Colonic mucosa (tissue), 1 donor: ENCODE measurements around a stretch of chr9.

DNA sequence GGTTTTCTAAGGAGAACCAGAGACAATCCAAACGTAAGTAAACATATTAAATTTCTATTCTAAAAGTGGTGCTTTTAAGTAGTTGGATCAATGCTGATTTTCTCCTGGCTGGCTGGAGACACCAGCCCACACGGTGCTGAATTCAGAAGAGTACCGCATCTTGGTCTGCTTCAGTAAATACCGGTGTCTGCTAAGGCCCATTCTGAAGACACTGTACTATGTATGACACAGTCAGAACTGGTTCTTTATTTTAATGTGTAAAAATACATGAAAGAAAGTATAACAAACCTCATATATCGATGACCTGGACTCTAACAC lies 32.9 kb downstream of the RAPGEF1 start:
- PRO-cap = no peak

DNA sequence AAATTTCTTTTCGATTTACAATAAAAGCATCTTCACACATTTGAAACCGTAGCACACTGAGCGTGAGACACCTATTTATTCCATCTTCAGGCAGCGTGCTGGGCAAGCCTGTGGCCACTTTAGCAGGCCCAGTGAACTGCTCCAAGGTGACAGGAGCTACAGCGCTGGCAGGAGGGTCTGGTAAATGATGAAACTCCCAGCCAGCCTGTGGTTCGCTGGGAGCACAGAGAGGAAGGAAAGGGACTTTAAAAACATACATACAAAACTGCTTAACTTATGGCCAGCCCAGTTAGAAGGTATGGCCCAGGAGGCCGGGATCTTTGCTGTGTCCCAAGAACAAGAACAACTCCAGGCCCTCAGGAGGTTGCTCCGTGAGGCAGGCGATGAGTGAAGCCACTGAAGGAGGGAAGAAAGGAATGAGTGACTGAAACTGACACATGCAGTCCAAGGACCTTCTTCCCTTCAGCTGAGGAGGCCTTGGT lies 5.0 kb downstream of the RAPGEF1 start:
- PRO-cap = no peak

DNA sequence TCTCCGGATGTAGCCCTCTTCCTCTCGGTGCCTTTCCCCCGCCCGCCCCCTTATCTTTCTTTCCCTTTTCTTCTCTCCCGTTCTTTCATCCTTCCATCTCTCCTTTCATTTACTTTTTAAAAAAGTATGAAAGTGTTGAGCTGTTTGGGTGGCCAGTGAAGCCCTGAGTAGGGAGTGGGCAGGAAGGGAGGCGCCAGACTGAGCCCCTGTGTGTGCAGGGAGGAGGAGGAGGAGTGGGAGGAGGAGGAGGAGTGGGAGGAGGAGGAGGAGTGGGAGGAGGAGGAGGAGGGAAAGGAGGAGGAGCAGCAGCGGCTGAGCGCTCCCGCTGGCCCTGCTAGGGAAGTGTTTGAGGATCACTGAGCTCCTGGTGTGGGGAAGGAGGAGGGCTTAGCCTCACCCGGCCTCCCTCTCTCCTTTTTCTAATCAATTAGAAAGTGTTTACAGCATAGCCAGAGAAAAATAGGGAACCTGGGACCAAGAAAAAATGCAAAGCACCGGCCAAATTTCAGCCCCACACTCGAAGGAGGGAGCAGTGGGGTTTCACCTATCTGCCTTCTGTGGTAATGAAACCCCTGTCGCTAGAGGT lies 23.8 kb downstream of the NTNG2 start:
- PRO-cap = no peak

DNA sequence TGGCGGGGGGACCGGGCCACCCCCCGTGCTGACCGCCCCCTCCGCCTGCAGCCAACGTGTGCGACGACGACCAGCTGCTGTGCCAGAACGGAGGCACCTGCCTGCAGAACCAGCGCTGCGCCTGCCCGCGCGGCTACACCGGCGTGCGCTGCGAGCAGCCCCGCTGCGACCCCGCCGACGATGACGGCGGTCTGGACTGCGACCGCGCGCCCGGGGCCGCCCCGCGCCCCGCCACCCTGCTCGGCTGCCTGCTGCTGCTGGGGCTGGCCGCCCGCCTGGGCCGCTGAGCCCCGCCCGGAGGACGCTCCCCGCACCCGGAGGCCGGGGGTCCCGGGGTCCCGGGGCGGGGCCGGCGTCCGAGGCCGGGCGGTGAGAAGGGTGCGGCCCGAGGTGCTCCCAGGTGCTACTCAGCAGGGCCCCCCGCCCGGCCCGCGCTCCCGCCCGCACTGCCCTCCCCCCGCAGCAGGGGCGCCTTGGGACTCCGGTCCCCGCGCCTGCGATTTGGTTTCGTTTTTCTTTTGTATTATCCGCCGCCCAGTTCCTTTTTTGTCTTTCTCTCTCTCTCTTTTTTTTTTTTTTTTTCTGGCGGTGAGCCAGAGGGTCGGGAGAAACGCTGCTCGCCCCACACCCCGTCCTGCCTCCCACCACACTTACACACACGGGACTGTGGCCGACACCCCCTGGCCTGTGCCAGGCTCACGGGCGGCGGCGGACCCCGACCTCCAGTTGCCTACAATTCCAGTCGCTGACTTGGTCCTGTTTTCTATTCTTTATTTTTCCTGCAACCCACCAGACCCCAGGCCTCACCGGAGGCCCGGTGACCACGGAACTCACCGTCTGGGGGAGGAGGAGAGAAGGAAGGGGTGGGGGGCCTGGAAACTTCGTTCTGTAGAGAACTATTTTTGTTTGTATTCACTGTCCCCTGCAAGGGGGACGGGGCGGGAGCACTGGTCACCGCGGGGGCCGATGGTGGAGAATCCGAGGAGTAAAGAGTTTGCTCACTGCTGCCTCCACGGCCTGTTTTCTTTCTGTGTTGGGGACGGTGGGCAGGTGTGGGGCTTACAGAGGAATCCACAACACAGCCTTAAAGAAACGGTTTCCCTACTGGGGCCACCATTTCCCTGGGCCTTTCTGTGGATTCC lies 80.3 kb downstream of the NTNG2 start:
- PRO-cap = no peak

- PRO-cap = no peak
Observed at GRCh38 chr9:132315198-132316301, 39.2 kb downstream of the SETX start.

- PRO-cap = no peak
Observed at GRCh38 chr9:132318060-132318889, 36.5 kb downstream of the SETX start.

DNA sequence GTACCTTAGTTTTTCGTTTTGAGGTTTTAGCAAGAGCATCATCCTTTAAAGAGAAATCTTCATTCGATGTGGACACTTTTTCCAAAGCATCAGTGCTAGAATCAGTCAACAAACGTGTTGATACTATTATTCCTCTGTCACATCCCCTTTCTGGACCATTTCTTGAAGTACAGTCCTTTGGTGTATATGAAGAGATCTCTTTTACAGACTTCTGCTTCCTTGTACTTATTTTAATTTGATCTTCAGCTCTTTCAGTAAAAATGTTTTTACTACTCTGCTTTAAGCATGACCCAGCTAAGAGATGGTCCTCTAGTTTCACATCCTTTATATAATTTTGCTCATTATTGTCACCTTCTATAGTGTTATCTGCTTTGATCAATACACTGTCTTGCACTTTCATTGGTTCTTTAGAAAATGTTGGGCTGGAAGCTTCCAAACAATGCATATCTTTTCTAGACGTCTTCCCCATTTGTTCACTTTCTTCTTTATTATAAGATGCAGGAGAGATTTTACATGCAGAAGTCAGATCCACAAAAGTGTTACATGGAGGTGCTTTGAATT lies 25.5 kb downstream of the SETX start:
- PRO-cap = no peak

DNA sequence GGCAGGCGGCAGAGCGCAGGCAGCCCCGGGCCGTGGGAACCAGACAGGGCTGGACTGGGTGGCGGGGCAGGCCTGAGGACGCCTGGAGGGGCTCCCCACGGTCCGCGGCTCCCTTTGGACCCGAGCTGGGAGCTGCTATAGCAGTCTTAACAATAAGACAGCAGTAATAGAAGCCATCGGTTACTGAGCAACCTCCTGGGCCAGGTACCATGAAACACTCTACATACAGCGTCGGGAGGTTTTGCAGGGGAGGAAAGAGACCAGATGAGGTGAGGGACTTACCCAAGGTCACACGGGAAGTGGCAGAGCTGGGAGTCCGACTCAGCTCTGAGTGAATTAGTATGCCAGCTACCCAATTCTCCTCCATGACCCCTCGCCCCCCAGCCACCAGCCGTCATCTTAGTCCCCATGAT lies 77.0 kb downstream of the CFAP77 start:
- PRO-cap = no peak

GRCh38 chr9:132590418-132591111 lies 8.2 kb downstream of the BARHL1 start:
- PRO-cap = no peak

GRCh38 chr9:132809195-132809986 lies 68.7 kb downstream of the AK8 start:
- PRO-cap = unidirectional peak, plus-strand start at chr9:132809538

DNA sequence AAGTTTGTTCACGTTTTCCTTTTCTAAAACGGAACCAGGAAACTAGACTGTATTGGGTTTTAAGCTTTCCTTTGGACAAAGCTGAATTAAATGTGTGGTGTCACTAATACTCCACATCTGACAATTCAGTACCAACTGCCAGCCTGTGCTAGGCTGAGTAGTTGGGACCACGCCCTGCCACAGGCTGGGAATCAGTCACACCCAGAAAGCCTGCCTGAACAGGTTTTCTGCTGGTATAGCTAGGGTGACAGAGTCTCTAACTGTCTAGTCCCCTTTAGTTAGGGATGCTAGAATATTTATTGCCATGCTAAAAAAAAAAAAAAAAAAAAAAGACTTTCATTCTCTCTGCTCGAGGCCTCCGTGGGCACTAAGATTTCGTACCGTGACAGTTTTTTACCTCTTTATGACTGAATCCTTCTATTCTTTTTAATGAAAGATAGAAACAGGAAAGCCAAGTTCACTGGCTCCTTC lies 15.7 kb downstream of the SPACA9 start:
- PRO-cap = unidirectional peak, minus-strand start at position 122 of the sequence

DNA sequence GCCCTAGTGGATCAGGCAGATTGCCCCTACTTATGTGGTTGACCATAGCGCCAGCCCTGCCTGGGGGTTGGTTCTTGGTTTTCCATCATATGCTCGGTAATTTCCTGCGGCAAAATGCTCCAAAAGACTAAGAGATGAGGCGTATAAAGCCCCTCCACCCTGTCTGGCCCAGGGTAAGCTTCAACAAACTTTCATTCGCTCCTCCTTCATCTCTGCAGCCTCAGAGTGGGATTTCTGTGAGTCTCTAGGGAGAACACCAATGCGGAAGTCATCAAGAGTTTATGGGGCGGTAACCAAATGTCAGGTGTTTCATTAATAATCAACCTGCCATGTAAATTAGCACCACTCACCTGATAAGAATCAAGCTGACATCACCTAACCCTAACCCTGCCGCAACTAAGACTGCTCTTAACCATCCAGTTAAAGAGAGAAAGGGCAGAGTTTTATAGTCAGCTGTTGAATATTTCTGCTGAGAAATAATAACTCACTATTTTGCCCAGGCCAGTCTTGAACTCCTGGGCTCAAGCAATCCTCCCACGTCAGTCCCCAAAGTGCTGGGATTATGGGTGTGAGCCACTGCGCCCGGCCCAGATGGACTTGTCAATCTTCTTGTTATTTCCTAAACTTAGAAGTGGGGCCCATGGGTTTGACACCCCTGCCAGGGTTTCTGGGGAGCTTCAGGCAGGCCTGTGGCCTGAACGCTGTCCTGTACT lies 7.8 kb upstream of the GFI1B start:
- PRO-cap = no peak

DNA sequence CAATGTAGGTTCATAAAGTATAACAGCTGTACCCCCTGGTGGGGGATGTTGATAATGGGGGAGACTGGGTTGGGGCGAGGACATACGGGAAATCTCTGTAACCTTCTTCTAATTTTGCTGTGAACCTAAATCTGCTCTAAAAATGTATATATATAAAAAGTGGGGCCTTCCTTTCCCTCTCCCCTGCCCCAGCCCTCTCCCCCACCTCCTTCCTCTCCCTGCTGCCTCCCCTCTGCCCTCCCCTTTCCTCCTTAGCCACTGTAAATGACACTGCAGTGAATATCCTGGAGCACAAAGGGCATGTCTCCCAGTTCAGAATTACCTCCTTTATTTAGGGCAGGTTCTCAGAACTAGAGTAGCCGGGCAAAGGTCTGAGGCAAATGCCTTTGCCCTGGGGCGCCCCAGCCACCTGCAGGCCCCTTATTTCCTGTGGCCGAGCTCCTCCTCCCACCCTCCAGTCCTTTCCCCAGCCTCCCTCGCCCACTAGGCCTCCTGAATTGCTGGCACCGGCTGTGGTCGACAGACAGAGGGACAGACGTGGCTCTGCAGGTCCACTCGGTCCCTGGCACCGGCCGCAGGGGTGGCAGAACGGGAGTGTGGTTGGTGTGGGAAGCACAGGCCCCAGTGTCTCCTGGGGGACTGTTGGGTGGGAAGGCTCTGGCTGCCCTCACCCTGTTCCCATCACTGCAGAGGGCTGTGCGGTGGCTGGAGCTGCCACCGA lies 19.3 kb downstream of the CEL start:
- PRO-cap = no peak

DNA sequence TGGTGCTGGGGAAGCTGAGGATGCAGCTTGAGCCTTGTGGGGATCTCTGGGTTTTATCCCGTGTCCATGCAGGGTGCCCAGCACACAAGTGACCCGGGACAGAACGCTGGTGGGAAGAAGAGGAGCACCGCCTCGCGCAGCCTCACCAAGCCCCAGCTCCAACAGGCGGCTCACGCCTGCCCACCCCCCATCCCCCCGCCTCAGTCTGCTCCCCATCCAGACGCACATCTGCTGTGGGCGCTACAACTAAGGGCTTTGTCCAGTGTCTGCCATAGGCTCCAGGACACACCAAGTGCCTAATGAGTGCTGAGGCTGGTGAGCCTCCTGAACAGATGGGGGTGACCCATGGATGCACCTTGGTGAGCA lies 13.7 kb downstream of the RALGDS start:
- PRO-cap = no peak

DNA sequence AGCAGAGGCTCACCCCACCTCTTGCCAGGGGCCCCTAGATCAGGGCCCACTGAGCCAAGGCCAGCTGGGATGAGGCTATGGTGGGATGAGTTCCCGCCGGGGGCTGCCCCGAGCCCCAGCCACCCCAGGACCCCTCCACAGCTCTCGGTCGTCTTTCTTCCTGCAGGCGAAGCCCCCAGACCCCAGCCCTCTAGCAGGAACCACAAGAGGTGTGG lies 11.8 kb downstream of the RALGDS start:
- PRO-cap = no peak

DNA sequence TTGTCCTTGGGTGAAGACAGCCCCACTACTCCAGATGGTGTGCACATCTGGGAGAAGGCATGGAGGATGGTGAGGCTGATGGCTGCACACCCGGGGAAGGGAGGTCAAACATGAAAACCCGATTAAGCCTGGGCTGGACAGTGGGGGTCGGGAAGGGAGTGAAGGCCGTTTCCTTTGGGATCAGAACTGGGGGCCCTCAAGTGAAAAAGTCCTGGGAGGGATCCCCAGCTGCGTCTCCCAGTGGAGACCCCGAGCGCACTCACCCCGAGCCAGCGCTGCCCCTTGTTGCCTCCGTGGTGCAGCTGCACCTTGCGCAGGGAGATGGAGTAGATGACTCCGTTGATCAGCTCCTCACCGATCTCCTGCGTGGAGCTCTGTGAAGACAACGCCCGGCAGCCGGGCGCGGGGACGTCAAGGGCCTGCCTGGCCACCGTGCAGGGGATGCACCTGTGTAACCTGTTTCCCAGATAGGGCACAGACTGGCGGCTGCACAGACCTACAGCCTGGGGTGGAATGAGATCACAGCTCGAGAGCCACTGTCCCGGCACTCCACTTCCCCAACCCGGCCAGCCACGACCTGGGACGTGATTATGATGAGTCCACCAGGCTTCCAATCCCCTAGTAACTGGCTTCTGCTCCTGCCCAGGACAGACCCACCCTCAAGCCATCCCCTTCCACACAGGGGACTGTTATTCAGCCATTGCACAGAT lies 9.1 kb downstream of the RALGDS start:
- PRO-cap = no peak

- PRO-cap = bidirectional peak, plus-strand start at chr9:133119432, minus-strand start at chr9:133119210
Observed at GRCh38 chr9:133118798-133119558, 2.1 kb downstream of the RALGDS start.

DNA sequence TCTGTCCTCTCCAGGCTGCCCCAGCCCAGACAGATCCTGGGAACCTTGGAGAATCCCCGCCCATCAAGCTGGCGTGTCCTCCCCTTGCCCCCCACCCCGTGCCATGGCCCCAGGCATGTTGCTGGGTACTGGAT lies 15.5 kb downstream of the GBGT1 start:
- PRO-cap = no peak

- PRO-cap = bidirectional peak, plus-strand start at chr9:133148552, minus-strand start at chr9:133148542
Observed at GRCh38 chr9:133148451-133148706, 15.3 kb downstream of the GBGT1 start.

- PRO-cap = unidirectional peak, minus-strand start at chr9:133239246
Observed at GRCh38 chr9:133239059-133239438, 30.0 kb upstream of the OBP2B start.